ENCODE measurements around a stretch of chr2.

GRCh38 chr2:238357326-238358125 is 37.2 kb downstream of the TRAF3IP1 start:
- PRO-cap, 6 experiments: no peak in any of the 6 experiments
- RAMPAGE, long total RNA, 2 experiments: no peak in any of the 2 experiments
- RRBS: no CpG with 5 or more reads among the region's 5 CpGs

GRCh38 chr2:238404521-238404873 is 22.2 kb upstream of the ASB1 start:
- PRO-cap, 6 experiments: no peak in any of the 6 experiments
- RAMPAGE, long total RNA, 2 experiments: no peak in any of the 2 experiments
- RRBS: no CpG with 5 or more reads among the region's 10 CpGs

DNA sequence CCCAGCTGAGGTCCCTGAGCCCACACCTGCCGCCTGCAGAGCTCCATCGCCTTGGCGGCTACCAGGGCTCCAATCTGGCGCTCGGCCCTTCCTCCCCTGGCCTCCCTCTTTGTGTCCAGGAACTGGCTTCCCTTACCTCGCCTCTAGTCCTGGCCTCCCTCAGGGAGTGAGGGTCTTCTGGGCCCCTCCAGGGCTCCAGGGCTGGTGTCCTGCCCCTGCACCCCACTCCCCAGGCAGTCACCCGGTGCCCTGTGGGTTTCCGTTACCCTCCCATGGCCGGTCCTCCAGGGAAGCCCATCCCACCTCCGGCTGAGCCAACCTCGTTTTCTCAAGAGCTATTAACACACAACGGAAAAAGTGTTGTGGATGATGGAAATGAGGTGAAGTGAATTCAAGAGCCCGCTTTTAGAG is 131.7 kb downstream of the ASB1 start:
- PRO-cap, 6 experiments: peak in 1 of 6 experiments; most common minus-strand start position 246 of the sequence (in 1)
- RAMPAGE, long total RNA, 2 experiments: no peak in any of the 2 experiments
- RRBS: 89% methylated on average over 2 of the region's 13 CpGs

GRCh38 chr2:238569437-238570114 is 142.8 kb downstream of the ASB1 start:
- PRO-cap, 6 experiments: no peak in any of the 6 experiments
- RAMPAGE, long total RNA, 2 experiments: no peak in any of the 2 experiments
- RRBS: no CpG with 5 or more reads among the region's 24 CpGs

DNA sequence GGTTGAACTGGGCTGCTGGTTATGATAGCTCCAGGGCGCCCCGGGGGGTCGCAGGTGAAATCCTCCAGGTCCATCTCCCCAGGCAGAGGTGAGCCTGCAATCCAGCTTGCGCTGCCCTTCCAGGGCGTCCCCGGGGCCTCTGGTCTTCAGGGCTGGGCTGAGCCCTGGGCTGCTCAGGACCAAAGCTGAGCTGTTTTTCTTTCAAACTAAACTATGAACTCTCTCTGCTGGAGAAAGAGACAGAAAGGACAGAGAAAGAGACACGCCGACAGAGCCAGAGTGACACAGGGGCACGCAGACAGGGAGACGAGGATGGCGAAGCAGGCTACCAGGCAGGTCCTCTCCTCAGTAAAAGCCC is 2.1 kb upstream of the TWIST2 start:
- PRO-cap, 6 experiments: no peak in any of the 6 experiments
- RAMPAGE, long total RNA, 2 experiments: no peak in any of the 2 experiments
- RRBS: 69% methylated on average over 5 of the region's 11 CpGs

DNA sequence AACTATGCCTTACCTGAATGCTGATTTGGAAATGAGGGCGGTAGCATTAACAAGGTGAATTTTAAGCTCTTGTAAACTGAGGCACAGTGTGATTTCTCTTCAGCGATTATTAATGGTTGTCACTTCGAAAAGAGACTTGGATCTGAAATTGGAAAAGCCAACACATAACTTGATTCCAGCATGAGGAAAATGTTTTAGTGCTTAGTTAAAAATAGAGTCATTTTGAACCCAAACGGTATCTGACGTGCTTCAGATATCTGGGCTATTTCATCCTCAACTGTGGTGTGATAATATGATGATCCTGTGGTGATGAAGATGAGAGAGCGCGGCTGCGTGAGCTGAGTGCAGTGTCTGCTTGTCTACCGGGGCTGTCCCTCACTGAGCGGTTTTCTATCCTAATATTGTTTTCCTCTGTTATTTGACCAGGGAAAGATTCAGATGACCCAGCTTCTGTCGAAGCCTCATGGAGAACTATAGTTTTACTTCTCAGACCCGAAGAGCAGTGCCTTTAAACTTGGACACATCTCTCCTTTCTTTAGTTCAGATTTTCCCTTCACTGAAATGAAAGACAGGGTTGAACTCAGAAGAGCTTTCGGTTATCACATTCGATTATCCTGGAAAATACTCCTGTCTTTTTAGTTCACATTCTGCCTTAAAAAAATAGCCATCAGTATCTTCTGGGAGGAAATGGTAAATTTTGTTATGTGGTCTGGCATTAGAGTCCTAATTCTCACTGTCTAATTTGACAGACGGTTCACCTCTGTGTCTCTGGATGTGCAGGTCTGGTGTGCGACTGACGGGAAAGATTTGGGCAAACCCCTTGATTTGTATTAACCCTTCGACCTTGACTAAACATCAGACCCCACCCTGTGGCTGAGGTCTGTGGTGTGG is 6.0 kb downstream of the TWIST2 start:
- PRO-cap, 6 experiments: no peak in any of the 6 experiments
- RAMPAGE, long total RNA, 2 experiments: no peak in any of the 2 experiments
- RRBS: no CpG with 5 or more reads among the region's 18 CpGs

- PRO-cap, 6 experiments: peak in 1 of 6 experiments; most common minus-strand start chr2:239047249 (in 1)
- RAMPAGE, long total RNA, 2 experiments: no peak in any of the 2 experiments
- RRBS: no CpG with 5 or more reads among the region's 4 CpGs
Measured at GRCh38 chr2:239047043-239047397, 199.1 kb downstream of the TWIST2 start.

DNA sequence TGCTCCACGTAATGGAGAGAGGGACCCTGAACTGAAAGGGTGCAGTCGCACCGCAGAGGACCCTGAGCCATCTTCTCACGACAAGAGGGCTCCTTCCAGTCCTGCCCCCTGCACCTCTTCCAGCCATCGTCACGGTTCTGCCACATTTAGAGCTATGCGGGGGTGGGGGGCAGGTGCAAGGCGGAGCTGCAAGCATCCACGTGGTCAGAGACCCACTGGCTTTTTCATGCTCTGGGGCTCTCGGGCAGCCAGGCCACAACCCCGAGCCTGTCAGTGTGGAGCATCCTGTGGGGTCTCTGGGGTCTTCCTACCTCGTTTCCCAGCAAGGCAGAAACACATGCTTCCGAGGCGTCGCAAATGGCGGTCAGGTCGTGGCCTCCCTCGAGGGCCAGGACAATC is 218.5 kb downstream of the TWIST2 start:
- PRO-cap, 6 experiments: no peak in any of the 6 experiments
- RAMPAGE, long total RNA, 2 experiments: no peak in any of the 2 experiments
- RRBS: no CpG with 5 or more reads among the region's 18 CpGs

GRCh38 chr2:239120507-239121124 is 272.7 kb downstream of the TWIST2 start:
- PRO-cap, 6 experiments: peak in 6 of 6 experiments; most common plus-strand start chr2:239120928 (in 4); most common minus-strand start chr2:239120697 (in 1)
- RAMPAGE, long total RNA, 2 experiments: no peak in any of the 2 experiments
- RRBS: no CpG with 5 or more reads among the region's 5 CpGs

DNA sequence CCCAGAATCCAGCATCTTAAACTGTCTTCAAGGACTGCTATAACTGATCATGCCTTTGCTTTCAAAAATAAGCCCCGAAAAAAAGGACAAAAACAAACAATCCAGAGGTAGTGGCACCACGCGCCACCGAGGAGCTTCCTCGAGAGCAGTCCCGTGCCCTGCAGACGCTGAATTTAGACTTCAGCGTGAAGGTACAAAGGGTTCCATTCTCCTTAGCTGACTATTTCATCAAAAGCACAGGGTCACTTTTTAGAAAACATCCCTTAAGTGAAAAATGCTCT is 189.1 kb downstream of the HDAC4 start:
- PRO-cap, 6 experiments: no peak in any of the 6 experiments
- RAMPAGE, long total RNA, 2 experiments: no peak in any of the 2 experiments
- RRBS: no CpG with 5 or more reads among the region's 8 CpGs

DNA sequence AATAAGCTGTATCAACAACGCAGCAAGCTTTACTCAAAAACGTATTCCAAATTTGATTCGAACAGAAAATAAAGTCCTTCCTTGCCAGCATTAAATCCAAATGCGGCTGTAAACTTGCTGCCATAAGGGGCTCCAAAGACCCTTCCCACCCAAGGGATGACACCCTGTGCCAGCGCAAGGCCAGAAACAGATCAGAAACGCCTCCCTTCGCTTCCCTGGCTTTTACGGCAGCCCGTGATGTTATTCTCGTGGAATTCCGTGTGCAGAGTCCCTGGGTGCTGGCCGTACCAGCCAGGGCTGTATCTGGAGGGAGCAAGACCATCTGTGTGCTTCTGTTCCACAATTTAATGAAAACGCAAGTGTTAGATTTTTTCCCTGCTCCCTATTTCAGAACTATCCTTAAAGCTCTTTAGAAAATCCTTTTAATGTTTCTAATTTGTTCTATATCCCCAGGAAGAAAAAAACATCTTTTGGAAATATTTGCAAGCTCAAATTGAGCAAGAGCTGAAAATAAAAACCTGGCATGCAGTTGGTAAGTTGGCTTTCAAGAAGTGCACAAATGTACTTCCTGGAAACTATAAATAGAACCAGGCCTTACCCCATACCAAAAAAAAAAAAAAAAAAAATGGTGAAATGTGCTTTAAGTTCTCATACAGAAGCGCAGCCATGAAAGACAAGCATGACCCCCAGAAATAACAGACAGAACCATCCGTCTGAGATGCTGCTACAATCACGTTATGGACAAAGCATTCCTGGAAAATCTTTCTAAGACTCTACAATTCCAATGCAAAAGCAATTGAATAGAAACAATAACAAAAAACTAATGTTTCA is 178.7 kb downstream of the HDAC4 start:
- PRO-cap, 6 experiments: no peak in any of the 6 experiments
- RAMPAGE, long total RNA, 2 experiments: no peak in any of the 2 experiments
- RRBS: no CpG with 5 or more reads among the region's 16 CpGs

- PRO-cap, 6 experiments: no peak in any of the 6 experiments
- RAMPAGE, long total RNA, 2 experiments: no peak in any of the 2 experiments
- RRBS: no CpG with 5 or more reads among the region's 8 CpGs
Measured at GRCh38 chr2:239232299-239233273, 168.2 kb downstream of the HDAC4 start.

DNA sequence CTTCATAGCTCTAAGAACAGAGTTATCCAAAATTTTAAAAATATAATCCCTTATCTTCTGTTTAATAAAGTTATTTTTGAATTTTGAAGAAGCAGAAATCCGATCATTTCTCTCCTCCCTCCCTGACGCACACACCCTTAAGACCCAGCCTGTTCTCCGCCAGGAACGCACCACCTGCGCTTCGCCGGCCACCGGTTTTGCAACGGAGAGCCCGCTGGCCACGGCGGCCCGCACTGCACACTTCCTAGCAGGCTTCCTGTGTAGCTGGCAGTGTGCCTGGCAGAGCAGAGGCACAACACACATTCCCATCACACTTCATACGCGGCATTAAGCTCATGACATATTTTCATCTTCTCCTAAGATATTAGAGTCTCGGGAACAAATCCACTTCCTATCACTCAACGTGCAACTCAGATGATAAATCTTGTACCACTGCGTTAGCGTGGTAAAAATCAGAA is 148.0 kb downstream of the HDAC4 start:
- PRO-cap, 6 experiments: peak in 1 of 6 experiments; most common plus-strand start position 197 of the sequence (in 1); most common minus-strand start position 199 of the sequence (in 1)
- RAMPAGE, long total RNA, 2 experiments: no peak in any of the 2 experiments
- RRBS: no CpG with 5 or more reads among the region's 19 CpGs

DNA sequence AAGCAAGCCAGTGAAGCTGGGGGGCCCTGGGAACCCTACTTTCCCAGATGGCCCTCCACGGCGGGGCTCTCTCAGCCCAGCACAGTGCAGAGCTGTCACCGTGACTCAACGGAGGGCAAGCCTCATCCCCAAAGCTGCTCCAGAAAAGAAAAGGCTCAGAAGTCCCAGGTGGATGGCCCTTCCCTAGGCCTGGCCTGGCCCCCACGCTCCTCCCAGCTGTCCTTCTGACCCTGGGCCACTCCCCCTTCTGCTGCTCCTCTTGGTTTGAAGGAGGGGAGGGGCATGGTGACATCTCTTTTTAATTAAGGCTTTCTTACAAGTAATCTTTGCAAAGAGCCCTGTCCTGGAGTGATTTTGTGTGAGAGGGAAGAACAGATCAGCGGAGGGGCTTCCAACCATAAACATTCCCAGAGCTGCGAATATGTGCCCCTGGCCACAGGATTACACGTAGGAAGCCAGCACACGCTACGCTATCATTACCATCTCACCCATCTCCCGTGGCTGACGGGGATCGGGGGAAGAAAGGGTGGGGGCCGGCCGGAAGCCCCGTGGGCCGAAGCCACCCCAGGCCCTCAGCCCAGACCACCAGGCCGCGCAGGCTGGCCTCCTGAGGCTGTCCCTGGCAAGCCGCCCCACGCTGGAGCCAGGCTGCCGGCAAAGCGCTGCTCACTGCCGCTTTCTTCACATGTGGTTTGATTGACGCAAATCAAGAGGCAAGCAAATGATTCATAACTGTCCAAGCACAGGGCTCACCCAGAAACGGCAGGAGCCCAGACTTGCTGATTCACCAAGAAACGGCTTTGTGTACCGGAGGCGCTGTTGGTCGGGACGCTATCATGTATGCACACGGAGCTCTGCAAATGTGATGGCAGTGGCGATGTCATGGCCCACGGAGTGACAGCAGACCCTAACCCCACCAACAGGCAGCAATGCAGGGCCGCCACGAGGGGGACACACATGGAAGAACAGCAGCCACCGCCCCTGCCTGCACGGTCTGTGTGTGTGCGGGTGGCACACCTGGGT is 125.9 kb downstream of the HDAC4 start:
- PRO-cap, 6 experiments: peak in 2 of 6 experiments; most common plus-strand start position 756 of the sequence (in 2); most common minus-strand start position 650 of the sequence (in 1)
- RAMPAGE, long total RNA, 2 experiments: no peak in any of the 2 experiments
- RRBS: 12% methylated on average over 8 of the region's 39 CpGs

- PRO-cap, 6 experiments: no peak in any of the 6 experiments
- RAMPAGE, long total RNA, 2 experiments: no peak in any of the 2 experiments
- RRBS: no CpG with 5 or more reads among the region's 24 CpGs
Measured at GRCh38 chr2:239291728-239292461, 108.9 kb downstream of the HDAC4 start.

DNA sequence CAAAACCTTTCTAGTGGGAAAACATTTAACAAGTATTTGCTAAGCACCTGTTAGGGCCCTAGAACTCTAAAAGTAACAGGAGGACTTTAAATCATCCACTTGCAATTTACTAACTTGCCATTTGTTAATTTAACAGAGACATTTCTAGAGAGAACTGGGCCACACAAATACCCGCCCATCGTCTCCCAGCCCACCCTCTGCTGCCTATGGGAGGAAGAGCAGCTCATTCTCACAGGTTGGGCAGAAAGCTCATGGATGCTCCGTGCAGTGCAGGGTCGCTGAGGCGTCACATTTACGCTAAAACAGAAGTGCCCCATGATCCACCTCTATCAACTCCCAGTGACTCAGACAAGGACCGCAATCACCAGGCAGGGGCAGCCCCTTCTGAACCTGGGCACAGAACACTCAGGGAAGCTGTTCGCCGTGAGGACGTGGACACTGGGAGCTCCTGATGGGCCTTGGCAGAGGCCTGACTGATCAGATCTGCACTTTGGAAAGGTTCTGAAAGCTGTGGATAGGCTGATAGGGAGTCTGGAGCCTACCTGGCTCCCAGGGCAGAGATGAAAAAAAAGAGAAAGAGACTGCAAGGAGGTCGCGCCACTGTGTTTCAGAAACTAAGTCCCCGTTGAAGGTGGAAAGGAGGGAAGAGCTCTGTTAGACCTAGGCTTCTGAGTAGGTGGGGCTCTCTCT is 106.8 kb downstream of the HDAC4 start:
- PRO-cap, 6 experiments: no peak in any of the 6 experiments
- RAMPAGE, long total RNA, 2 experiments: no peak in any of the 2 experiments
- RRBS: no CpG with 5 or more reads among the region's 13 CpGs

- PRO-cap, 6 experiments: no peak in any of the 6 experiments
- RAMPAGE, long total RNA, 2 experiments: no peak in any of the 2 experiments
- RRBS: no CpG with 5 or more reads among the region's 15 CpGs
Measured at GRCh38 chr2:239297448-239298163, 103.2 kb downstream of the HDAC4 start.

DNA sequence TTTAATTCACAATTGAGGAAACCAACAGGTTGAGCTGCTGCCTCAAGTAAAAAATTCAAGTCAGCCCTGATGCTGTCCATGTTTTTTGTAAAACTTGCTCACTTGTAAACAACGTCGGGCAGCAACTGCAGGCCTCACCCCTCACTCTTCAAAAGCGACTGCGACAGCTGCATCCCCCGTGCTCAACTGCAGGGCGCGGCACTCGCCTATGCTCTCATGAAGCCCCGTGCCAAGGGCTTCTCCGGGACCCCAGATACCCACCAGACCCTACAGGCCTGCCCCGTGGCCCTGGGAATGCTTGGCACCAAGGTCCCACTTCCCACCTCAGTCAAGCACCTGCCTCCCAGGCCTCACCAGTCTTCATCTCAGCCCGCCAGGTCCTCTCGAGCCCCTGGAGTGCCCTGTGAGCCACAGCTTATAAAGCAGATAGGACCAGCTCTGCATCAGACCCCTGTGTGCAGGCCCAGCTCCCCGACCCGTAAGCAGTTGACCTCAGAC is 97.2 kb downstream of the HDAC4 start:
- PRO-cap, 6 experiments: no peak in any of the 6 experiments
- RAMPAGE, long total RNA, 2 experiments: no peak in any of the 2 experiments
- RRBS: no CpG with 5 or more reads among the region's 15 CpGs

DNA sequence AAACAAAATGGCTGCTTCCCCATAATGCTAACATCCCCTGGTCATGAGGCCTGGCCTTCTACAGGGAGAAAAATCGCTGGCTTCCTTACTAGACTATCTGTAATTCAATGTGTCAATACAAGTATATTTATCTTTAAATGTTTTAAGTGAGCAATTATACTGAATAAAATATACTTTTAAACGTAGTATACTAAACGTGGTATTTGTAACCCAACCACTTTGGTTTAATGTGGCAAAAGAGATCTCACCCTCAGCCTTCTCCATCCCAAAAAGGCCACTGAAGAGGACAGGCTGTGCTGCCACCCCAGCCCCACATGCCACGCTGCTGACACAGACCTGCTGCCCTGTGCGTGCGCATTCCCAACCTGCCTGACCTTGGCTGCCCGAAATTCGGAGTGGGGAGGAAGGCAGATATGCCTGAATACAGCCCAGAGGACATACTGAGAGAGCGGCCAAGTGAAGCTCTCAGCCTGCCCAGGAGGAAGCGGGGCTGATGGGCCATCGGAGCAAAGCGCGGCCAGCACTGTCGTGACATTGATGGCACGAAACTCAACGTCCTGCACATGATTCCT is 70.1 kb downstream of the HDAC4 start:
- PRO-cap, 6 experiments: peak in 1 of 6 experiments; most common minus-strand start position 273 of the sequence (in 1)
- RAMPAGE, long total RNA, 2 experiments: no peak in any of the 2 experiments
- RRBS: no CpG with 5 or more reads among the region's 16 CpGs

GRCh38 chr2:239378661-239379155 is 22.1 kb downstream of the HDAC4 start:
- PRO-cap, 6 experiments: no peak in any of the 6 experiments
- RAMPAGE, long total RNA, 2 experiments: no peak in any of the 2 experiments
- RRBS: 89% methylated on average over 1 of the region's 12 CpGs